HepG2 (cell line): ENCODE data around the genes CCDC40 and GAA.

DNA sequence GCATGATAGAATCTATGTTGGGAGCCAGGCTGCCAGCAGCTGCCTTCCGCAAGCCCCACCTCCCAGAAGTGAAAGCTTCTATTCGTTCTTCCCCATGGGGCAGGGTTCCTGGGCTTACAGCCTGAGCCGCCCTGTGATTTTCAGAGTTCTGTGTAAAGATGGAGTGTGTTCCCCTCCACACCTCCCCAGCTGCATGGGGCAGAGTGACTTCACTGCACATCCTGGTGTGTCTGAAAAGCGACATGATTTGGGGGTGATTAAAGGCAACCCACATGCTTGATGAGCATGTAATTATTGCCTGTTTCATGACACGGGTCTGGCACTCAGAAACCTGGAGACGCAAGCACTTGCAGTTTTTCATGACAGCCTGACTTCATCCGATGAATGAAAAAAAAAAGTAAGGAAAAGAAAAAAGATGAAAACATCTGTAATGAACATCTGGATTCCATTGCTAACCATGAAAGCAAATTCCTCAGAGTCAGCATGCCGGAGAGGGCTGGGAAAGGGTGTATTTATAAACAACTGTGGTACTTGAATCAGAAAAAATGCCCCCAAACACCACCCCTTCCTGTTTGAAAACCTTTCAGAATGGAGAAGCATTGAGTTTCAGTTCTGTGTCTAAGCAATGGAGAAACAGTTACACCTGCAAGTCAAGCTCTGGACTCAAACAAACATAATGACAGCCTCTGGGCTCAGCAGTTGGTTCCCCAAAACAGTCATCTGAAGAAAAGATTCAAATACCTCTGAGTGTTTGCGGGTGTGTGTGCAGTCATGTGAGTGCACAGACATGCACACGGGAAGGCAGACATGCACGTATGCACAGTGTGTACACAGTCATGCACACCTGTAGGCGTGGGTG is 265.9 kb downstream of the ENGASE start:
- RRBS, 2 experiments, result no CpG with 5 or more reads among the region's 12 CpGs
CAGE:
- cytosol, long polyA minus RNA, result no peak
- cytosol, long polyA plus RNA, result no peak
- long polyA plus RNA, result no peak
- nucleus, long polyA minus RNA, result no peak
- nucleus, long polyA plus RNA, result no peak

DNA sequence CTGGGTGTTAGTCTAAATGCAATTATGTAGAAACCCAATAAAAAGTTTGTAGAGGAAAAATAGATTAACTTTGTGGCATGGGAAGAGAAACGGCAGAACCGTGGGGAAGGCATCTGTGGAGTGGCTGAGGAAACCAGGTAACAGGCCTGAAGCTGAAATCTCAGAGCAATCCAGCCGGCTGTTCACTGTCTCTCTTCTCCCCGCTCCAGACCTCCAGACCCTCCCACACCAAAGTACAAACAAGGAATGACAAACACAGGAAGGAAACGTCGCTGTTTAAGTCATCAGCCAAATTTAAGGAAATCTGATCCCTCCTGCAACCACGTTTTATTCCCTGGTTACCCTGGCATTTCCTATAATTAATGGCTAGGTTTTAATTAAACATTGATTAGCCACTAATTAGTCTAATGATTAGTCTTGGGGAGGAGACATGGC is 51.9 kb upstream of the RBFOX3 start:
- RRBS, 2 experiments, result no CpG with 5 or more reads among the region's 7 CpGs
CAGE:
- cytosol, long polyA minus RNA, result no peak
- cytosol, long polyA plus RNA, result no peak
- long polyA plus RNA, result no peak
- nucleus, long polyA minus RNA, result no peak
- nucleus, long polyA plus RNA, result no peak

DNA sequence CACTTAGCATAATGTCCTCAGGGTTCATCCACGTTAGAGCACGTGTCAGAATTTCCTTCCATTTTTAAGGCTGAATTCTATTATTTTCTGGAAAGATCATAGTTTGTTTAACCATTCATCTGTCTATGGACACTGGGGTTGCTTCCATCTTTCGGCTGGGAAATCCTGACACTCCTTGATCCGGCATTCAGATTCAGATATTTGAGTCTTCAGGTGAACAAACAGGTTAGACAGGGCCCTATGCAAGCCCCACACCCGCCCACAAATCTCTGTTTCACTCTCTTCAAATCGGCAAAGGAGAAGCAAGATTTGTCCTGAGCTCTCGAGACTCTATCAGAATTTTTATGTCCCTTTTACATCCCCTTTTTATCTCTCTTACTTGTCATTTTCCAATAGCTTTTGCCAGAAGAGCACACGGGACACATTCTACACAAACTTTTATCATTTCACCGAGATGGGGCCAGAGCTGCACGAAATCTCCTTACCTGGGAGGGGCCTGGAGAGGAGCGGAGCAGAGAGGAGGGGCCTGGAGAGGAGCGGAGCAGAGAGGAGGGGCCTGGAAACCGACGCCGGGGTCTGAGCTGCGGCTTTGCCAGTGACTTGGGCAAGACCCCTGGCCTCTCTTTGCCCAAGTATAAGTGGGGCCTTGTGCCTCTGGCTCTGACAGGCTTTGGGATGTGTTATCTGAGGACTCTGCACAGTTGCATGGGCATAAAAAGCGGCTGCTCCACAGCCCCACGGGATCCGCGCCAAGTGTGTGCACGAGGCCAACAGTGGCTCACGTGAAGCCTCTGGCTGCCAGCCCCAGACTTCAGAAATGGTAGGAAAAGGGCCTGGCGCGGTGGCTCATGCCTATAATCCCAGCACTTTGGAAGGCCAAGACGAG is 54.3 kb upstream of the RBFOX3 start:
- RRBS, 2 experiments, result no CpG with 5 or more reads among the region's 25 CpGs
CAGE:
- cytosol, long polyA minus RNA, result no peak
- cytosol, long polyA plus RNA, result no peak
- long polyA plus RNA, result no peak
- nucleus, long polyA minus RNA, result no peak
- nucleus, long polyA plus RNA, result no peak

- RRBS, 2 experiments, result no CpG with 5 or more reads among the region's 14 CpGs
CAGE:
- cytosol, long polyA minus RNA, result no peak
- cytosol, long polyA plus RNA, result no peak
- long polyA plus RNA, result no peak
- nucleus, long polyA minus RNA, result no peak
- nucleus, long polyA plus RNA, result no peak
Observed at GRCh38 chr17:79786326-79787055, 8.5 kb downstream of the CBX2 start.

DNA sequence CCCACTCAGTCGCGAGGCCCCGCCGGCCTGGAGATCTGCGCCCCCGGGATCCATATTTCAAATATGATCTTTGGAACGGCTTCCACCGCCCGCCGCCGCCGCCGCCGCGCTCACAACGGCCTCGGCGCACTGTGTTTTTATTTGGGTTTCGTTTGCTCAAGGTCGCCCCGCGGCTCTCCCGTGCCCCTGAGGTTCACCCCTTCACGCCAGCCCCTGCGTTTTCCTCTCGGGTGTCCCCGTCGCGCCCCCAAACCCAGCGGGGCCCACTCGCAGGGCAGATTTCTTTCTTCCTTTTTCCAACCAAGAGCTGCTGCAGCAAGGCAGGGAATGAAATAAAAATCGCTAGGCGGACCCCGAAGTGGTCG is 4.3 kb upstream of the CBX4 start:
- RRBS, 2 experiments, result no CpG with 5 or more reads among the region's 35 CpGs
CAGE:
- cytosol, long polyA minus RNA, result no peak
- cytosol, long polyA plus RNA, result no peak
- long polyA plus RNA, result no peak
- nucleus, long polyA minus RNA, result no peak
- nucleus, long polyA plus RNA, result no peak

DNA sequence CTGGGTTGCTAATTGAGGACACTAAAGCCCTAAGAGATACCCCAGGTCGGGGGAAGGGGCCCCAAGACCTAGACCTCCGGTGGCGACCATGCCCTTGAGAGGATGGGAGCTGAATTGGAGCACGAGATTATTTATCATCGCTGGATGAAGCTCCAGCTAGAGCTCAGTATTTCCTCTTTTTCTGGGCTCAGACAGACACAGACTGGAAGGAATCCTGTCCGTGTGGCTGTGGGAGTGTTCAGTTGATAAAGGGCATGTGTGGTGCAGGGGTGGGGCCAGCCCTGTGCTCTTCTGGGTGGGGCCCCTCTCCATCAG is 6.3 kb upstream of the CBX4 start:
- RRBS, 2 experiments, result no CpG with 5 or more reads among the region's 6 CpGs
CAGE:
- cytosol, long polyA minus RNA, result no peak
- cytosol, long polyA plus RNA, result no peak
- long polyA plus RNA, result no peak
- nucleus, long polyA minus RNA, result no peak
- nucleus, long polyA plus RNA, result no peak

- RRBS, 2 experiments, result no CpG with 5 or more reads among the region's 12 CpGs
CAGE:
- cytosol, long polyA minus RNA, result no peak
- cytosol, long polyA plus RNA, result no peak
- long polyA plus RNA, result no peak
- nucleus, long polyA minus RNA, result no peak
- nucleus, long polyA plus RNA, result no peak
Observed at GRCh38 chr17:79851441-79851864, 12.2 kb upstream of the CBX4 start.

GRCh38 chr17:79907766-79908232 is 68.6 kb upstream of the CBX4 start:
- RRBS, 2 experiments, result no CpG with 5 or more reads among the region's 16 CpGs
CAGE:
- cytosol, long polyA minus RNA, result no peak
- cytosol, long polyA plus RNA, result no peak
- long polyA plus RNA, result no peak
- nucleus, long polyA minus RNA, result no peak
- nucleus, long polyA plus RNA, result no peak

DNA sequence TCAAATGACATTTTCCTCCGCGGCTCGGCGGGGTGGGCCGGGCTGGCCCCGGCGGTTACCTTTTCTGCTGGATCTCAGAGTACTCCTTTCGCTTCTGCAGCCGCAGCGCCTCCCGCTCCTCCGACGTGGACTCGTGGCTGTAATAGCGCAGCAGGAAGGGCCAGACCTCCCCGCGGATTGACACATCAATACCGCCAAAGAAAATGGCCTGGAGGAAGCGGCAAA is 86.1 kb downstream of the TBC1D16 start:
- RRBS, 2 experiments, result no CpG with 5 or more reads among the region's 19 CpGs
CAGE:
- cytosol, long polyA minus RNA, result no peak
- cytosol, long polyA plus RNA, result no peak
- long polyA plus RNA, result no peak
- nucleus, long polyA minus RNA, result no peak
- nucleus, long polyA plus RNA, result no peak

- RRBS, 2 experiments, result 9 to 11% methylated on average over 3 of the region's 28 CpGs
CAGE:
- cytosol, long polyA minus RNA, result no peak
- cytosol, long polyA plus RNA, result no peak
- long polyA plus RNA, result no peak
- nucleus, long polyA minus RNA, result no peak
- nucleus, long polyA plus RNA, result no peak
Observed at GRCh38 chr17:79989811-79990734, 45.6 kb downstream of the TBC1D16 start.

DNA sequence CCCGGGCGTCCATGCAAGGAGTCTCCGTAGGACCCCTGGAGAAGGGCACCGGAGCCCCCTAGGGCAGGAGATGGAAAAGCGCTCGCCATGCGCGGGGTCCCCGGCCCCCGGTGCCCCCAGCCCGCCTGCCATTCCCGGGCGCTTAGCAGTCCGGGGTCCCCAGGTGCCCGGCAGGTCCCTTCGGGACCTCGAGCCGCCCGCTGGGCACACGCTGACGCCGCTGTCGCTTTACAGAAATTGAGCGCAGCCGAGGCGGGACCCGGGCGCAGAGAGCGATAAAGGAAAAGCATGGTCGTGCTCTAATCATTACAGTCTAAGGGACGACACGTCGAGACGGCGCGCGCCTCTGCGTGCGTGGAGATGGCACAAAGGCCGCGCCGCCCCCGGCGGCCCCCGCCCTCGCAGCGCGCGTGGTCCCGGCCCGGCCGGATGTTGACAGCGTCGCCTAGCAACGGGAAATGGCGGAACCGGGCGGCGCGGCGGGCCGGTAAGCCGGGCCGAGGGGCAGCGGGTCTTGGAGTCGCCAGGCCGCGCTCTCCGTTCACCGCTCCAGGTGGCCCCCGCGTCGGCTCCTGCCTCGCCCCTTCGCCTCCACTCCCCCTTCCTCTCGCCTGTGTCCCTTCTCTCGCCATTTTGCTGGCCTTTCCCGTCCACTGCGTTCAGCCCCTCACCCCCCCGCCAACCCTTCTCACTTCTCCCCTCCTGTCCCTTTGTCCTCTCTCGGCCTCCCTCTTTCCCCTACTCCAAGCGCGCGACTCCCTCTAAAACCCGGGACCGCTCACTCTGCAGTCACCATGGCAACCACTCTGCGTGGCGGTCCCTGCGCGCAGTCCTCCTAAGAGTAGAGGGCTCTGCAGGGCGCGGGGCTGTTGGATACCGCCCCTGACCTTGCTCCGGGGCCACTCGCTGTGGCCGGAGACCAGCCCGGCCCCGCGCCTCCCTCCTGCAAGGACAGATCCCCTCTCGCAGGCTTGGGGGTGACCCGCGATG is at the start of gene CCDC40:
CCDC40 (plus strand) TSS at position 438 of the 990 bp plus-strand sequence.
- RRBS, 2 experiments, result 1% methylated on average over 19 to 22 of the region's 102 CpGs
CAGE:
- cytosol, long polyA minus RNA, result no peak
- cytosol, long polyA plus RNA, result no peak
- long polyA plus RNA, result no peak
- nucleus, long polyA minus RNA, result no peak
- nucleus, long polyA plus RNA, result start-site peak on the plus strand centred at position 445 of the sequence, 34 bp wide, 30 and 116 reads in 2 replicates

GRCh38 chr17:80100843-80101877 is at the start of gene GAA:
GAA (plus strand) TSS chr17:80101581.
- RRBS, 2 experiments, result 1 to 2% methylated on average over 55 to 69 of the region's 106 CpGs
CAGE:
- cytosol, long polyA minus RNA, result no peak
- cytosol, long polyA plus RNA, result start-site peak on the plus strand at chr17:80101579-80101622, 711 and 446 reads in 2 replicates
- long polyA plus RNA, result start-site peak on the plus strand at chr17:80101570-80101622, 292 and 516 reads in 2 replicates
- nucleus, long polyA minus RNA, result no peak
- nucleus, long polyA plus RNA, result start-site peak on the plus strand at chr17:80101570-80101622, 725 and 767 reads in 2 replicates

DNA sequence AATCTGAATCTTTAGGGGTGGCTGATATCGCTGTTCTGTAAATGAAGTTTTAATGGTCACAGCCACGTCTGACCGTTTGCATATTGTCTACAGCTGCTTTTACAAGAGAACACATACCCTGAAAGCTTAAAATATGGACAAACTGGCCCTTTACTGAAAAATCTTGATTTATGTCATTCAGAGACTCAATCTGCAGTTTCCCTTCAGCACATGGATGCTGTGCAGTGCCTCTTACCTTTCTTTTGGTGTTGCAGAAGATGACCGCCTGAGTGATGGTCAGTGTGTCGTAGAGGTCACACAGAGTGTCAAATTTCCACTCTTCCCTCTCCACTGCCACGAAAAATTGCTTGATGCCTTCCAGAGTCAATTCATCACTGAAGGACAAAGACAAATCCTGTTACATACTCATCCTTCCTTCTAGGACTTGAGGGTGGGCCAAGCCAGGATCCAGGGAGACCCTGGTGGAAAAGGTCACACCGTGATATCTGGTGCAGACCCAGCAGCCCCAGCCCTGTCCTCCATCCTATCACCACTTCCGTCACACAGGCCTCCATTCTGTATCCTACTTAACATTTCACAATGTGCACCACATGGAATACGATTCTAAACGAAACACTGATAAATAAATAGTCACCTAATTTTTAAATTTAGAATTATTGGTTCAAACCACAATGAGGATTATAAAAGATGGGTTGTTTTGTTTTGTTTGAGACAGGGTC is 8.9 kb downstream of the EIF4A3 start:
- RRBS, 2 experiments, result no CpG with 5 or more reads among the region's 10 CpGs
CAGE:
- cytosol, long polyA minus RNA, result no peak
- cytosol, long polyA plus RNA, result no peak
- long polyA plus RNA, result no peak
- nucleus, long polyA minus RNA, result no peak
- nucleus, long polyA plus RNA, result no peak

- RRBS, 2 experiments, result no CpG with 5 or more reads among the region's 16 CpGs
CAGE:
- cytosol, long polyA minus RNA, result no peak
- cytosol, long polyA plus RNA, result no peak
- long polyA plus RNA, result no peak
- nucleus, long polyA minus RNA, result no peak
- nucleus, long polyA plus RNA, result no peak
Observed at GRCh38 chr17:80186907-80187473, 17.2 kb downstream of the CARD14 start.

- RRBS, 2 experiments, result 27 to 78% methylated on average over 3 to 8 of the region's 25 CpGs
CAGE:
- cytosol, long polyA minus RNA, result no peak
- cytosol, long polyA plus RNA, result no peak
- long polyA plus RNA, result no peak
- nucleus, long polyA minus RNA, result no peak
- nucleus, long polyA plus RNA, result no peak
Observed at GRCh38 chr17:80221241-80221926, 1.2 kb downstream of the SLC26A11 start.

- RRBS, 2 experiments, result 72% methylated on average over 3 of the region's 17 CpGs; no CpG with 5 or more reads in 1 of the 2 experiments
CAGE:
- cytosol, long polyA minus RNA, result no peak
- cytosol, long polyA plus RNA, result no peak
- long polyA plus RNA, result no peak
- nucleus, long polyA minus RNA, result no peak
- nucleus, long polyA plus RNA, result no peak
Observed at GRCh38 chr17:80252503-80253389, 7.9 kb upstream of the RNF213 start.

DNA sequence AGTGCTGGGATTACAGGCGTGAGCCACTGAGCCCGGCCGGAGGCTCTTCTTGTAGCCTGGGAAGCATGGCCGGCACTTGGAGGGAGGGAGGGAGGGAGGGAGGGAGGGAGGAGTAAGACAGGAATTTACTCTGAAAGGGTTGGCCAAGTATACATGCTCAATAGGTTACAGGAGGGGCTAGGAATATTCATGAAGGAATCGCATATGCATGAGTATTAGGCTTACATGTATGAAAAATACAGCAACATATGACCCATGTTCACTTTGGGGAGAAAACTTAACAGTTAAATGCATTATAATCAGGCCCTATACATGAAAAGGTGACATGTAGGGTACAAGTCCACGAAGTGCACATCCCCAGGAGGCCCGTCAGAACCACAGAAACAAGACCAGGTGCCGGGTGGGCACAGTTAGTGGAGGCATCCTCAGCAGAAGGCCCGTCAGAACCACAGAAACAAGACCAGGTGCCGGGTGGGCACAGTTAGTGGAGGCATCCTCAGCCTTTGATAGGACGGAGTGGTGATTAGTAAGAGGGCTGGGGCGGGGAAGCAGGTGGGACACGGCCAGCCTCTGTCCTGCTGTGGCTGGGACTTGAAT is 3.3 kb upstream of the RNF213 start:
- RRBS, 2 experiments, result 94 to 98% methylated on average over 1 of the region's 13 CpGs
CAGE:
- cytosol, long polyA minus RNA, result no peak
- cytosol, long polyA plus RNA, result no peak
- long polyA plus RNA, result no peak
- nucleus, long polyA minus RNA, result no peak
- nucleus, long polyA plus RNA, result no peak

DNA sequence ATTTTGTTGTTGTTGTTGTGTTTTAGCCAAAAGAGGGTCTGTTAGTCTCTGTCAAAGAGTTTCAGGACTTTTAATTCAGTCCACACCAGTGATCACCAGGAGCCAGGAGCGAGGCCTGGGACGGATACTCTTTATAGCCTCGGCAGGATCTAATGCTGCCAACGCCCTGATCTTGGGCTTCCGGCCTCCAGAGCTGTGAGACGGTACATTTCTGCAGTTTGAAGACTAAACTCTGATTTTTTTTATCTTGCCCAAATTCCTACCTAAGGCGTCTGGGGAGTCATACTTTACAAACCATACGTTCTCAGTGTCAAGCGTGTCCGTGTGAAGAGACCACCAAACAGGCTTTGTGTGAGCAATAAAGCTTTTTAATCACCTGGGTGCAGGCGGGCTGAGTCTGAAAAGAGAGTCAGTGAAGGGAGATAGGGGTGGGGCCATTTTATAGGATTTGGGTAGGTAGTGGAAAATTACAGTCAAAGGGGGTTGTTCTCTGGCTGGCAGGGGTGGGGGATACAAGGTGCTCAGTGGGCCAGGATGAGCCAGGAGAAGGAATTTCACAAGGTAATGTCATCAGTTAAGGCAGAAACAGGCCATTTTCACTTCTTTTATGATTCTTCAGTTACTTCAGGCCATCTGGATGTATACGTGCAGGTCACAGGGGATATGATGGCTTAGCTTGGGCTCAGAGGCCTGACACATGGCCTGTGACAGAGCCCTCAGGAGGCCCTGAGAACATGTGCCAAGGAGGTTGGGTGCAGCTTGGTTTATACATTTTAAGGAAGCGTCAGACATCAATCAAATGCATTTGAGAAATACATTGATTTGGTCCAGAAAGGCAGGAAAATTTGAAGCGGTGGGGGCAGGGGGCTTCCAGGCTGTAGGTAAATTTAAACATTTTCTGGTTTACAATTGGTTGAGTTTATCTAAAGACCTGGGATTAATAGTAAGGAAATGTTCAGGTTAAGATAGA is 2.5 kb upstream of the RNF213 start:
- RRBS, 2 experiments, result no CpG with 5 or more reads among the region's 14 CpGs
CAGE:
- cytosol, long polyA minus RNA, result no peak
- cytosol, long polyA plus RNA, result no peak
- long polyA plus RNA, result no peak
- nucleus, long polyA minus RNA, result no peak
- nucleus, long polyA plus RNA, result no peak

DNA sequence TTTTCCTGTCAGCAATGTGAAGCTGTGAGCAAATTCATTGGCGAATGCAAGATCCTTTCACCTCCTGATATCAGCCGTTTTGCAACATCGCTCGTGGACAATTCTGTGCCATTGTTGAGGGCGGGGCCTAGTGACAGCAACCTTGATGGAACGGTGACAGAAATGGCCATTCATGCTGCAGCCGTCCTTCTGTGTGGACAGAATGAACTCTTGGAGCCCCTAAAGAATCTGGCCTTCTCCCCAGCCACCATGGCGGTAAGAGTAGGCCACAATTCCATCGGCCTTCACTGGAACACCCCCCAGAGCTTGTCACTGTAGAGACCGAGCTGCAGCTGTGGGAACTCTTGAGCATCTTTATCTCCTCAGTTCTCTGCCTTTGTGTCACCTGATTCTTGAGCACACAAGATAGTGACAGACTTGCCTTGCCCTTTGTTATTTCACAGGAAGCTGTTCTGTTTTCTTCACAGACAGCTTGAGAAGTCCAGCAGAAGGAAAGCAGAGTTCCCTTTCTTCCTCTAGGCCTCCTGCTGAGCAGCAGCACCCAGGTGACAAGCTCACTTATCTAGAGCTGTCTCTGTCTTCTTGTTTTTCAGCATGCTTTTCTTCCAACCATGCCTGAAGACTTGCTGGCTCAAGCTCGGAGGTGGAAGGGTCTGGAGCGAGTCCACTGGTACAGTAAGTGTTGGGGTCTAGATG is 38.5 kb upstream of the ENDOV start:
- RRBS, 2 experiments, result no CpG with 5 or more reads among the region's 12 CpGs
CAGE:
- cytosol, long polyA minus RNA, result no peak
- cytosol, long polyA plus RNA, result no peak
- long polyA plus RNA, result no peak
- nucleus, long polyA minus RNA, result no peak
- nucleus, long polyA plus RNA, result no peak

DNA sequence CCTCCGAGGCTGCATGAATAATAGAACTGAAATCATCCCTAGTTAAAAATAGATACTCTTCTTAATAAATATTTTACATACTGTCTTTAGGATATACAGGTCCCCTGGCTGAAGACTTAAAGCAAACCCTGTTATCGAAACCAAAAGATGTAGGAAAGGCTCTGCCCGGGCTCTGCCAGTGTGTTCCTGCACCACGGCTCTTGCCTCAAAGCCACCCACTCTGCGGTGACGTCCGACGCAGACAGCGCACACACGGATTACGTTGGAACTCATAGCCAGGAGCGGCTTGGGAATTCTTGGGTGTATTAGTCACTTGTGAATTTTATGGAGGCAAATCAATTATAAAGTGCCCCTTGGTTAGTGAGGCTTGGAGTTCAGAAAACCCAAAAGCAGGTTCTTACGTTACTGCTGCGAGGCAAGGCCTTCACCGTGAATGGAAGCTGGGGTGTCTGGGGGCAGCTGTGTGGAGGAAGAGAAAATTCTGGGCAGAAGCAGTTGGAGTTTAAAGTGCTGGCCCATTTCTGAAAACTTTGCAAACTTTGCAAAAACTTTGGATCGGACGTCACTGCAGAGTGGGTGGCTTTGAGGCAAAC is 25.6 kb upstream of the NPTX1 start:
- RRBS, 2 experiments, result no CpG with 5 or more reads among the region's 17 CpGs
CAGE:
- cytosol, long polyA minus RNA, result no peak
- cytosol, long polyA plus RNA, result no peak
- long polyA plus RNA, result no peak
- nucleus, long polyA minus RNA, result no peak
- nucleus, long polyA plus RNA, result no peak